Mesenchymal stem cell of Wharton's jelly (primary cell): ENCODE data around the genes OPN5, TFAP2B and TRAM2.

- CAGE, long polyA plus RNA: no peak
Observed at GRCh38 chr6:47477165-47477323, 545 bp upstream of the CD2AP start.

- CAGE, long polyA plus RNA: no peak
Observed at GRCh38 chr6:47590108-47590830, 108.1 kb upstream of the ADGRF4 start.

DNA sequence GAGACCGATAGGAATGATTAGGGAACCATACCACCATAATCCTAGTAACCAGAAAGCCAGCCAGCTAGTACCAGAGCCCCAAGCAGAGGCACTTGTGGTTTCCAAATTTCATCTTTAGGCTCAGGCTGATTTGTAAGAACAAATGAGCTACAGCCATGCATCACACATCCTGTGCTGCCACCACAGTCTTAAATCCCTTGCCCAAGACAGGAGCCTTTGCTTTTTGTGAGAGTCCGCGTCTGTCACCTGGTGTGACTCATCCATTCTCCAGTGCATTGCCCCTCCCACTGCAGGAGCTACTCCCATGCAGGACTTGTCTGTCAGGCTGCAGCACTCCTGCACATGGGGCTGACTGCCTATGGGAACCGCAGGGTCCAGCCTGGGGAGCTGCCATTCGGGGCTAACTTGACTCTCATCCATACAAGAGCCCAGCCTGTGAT lies 42.2 kb upstream of the ADGRF4 start:
- CAGE, long polyA plus RNA: no peak

GRCh38 chr6:47669879-47670534 lies 28.4 kb upstream of the ADGRF4 start:
- CAGE, long polyA plus RNA: no peak

DNA sequence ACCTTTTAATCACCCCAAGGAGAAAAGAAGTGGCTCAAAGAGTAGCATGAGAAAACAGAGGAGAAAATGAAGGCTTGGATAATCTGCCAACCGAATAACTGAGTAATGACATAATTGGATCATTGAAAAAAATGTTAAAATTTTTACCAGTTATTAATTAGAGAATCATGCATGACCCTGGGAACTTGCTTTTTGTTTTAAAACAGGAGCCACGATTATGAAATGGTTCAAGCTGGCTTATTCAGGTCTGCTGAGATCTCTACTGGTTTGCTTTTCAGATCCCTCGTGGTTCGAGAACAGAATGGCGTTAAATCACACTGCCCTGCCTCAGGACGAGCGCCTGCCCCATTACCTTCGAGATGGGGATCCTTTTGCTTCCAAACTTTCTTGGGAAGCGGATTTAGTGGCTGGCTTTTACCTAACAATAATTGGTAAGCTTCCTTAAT lies at the start of gene OPN5:
Gene OPN5 (plus strand): TSS at position 267 of the 446 bp plus-strand sequence.
- CAGE, long polyA plus RNA: no peak

DNA sequence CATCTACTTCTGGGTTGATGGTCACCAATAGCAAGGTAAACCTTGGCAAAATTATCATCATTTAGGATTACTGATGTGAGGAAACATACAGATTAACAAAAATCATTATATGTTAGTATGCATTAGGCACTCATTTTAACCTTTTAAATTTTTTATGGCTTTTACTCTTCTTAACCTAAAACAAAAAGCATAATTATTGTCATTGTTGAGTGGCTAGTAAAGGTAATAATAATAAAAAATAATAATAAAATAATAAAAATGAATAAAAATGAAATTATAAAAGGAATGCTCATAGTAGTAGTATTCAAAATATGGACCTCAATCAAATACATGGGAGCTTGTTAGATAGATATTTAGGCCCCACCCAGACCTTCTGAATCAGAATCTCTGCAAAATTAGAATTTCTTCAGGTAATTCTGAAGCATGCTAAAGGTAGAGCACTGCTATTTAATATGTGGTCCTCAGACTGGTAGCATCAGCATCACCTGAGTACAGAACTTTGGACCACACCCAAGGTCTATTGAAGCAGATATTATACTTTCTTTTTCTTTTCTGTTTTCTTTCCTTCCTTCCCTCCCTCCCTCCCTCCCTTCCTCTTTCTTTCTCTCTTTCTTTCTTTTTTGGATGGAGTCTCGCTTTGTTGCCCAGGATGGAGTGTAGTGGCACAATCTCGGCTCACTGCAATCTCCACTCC lies 19.8 kb downstream of the PTCHD4 start:
- CAGE, long polyA plus RNA: no peak

DNA sequence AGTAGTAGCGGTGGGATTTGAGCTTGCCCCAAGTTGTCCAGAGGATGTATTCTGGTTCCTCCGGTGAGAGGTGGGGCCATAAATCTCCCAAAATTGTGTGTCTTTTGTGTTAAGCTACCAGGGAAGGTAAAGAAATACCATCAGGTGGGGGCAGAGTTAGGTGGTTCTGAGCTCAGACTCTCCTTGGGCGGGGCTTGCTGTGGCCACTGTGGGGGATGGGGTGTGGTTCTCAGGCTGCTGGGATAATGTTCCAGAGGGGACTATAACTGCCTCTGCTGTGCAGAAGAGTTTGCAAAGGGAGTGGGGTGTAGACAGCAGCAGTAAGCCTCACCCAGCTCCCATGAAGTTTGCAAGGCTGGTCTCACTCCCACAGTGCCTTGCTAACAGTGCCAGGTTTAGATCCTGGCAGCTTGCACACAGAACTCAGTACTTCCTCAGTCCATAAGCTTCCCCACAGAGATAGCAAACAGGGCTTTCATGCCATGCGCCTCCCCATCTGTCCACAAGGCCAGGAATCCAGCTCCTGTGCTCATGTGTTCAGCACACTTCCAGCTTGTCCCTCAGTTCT lies 278.5 kb upstream of the PTCHD4 start:
- CAGE, long polyA plus RNA: no peak

- CAGE, long polyA plus RNA: no peak
Observed at GRCh38 chr6:49551210-49552114, 994 bp downstream of the C6orf141 start.

- CAGE, long polyA plus RNA: no peak
Observed at GRCh38 chr6:50093334-50093995, 43.7 kb upstream of the DEFB112 start.

- CAGE, long polyA plus RNA: no peak
Observed at GRCh38 chr6:50817339-50817618, 1.4 kb upstream of the TFAP2B start.

- CAGE, long polyA plus RNA: no peak
Observed at GRCh38 chr6:50818300-50819007, at the start of gene TFAP2B. TFAP2B (plus strand) TSS chr6:50818871.

DNA sequence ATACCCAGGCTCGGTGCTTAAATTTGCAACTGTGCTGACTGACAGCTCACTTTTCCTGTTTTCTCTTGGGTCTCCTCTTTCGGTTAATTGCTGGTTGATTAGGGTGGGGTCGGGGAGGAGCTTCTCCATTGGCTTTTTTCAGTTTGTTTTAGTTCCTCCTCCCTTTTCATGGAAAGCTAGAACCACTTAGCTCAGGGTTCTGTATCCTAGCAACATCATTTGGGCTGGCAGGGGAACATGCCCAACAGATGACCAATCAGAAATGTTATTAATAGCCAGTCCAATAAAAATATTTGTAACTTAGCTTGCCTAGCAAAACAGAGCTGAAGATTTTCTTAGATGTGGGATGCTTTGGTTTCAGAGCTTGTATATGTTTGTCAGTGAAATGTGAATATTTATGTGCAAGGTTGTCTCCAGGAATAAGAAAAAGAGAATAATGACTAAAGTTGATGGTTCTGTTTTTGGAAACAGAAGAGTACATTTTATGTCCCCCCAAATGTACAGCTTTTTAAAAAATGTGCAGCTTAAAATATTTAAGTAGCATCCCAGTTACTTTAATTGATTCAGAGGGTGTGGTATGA lies 11.4 kb downstream of the TFAP2B start:
- CAGE, long polyA plus RNA: no peak

DNA sequence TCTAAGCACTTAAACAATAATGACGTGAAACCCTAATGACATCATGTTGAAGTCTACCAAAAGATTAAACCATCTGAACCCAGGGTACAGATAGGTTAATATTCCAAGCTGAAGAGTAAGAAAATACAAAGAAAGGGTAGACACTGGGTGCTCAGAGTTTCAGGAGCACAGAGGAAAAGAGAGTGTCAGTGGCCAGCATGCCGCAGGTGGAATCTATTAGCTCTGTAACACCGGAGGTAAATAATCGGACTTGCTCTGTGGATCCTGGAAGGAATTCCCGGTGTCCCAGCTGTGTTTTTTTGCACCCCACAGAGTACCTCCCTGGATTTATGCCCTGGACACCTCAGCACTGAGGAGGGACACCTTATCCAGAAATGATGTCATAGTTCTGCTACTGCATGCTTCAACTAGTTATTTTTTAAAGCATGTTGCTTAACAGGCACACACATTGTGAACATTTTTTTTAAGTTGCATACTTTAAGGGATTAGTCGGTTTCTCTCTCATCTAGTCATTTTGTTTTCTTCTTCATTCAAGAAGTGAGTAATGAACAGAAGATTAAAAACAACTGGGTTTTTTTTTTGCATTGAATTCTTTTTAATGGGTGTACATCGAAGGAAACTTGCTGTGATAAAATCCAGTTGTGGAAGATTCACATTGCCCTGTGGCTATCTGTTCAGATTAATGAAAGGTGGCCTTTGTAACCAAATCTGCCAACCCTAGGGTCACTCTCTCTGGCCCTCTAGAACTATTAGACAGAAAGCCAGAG lies 573.0 kb downstream of the PKHD1 start:
- CAGE, long polyA plus RNA: no peak

GRCh38 chr6:52497399-52498353 lies 77.5 kb downstream of the EFHC1 start:
- CAGE, long polyA plus RNA: no peak

DNA sequence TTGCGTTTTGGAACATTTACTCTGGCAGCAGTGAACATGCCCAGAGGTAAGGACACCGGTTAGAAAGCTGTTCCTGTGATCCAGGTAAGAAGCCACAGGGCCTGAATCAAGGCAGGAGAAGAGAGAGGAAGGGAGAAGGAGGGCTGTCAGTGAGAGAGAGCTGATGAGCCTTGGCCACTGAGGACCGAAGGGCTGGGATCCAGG lies 58.5 kb downstream of the TRAM2 start:
- CAGE, long polyA plus RNA: no peak

- CAGE, long polyA plus RNA: no peak
Observed at GRCh38 chr6:52543419-52544175, 33.3 kb downstream of the TRAM2 start.

DNA sequence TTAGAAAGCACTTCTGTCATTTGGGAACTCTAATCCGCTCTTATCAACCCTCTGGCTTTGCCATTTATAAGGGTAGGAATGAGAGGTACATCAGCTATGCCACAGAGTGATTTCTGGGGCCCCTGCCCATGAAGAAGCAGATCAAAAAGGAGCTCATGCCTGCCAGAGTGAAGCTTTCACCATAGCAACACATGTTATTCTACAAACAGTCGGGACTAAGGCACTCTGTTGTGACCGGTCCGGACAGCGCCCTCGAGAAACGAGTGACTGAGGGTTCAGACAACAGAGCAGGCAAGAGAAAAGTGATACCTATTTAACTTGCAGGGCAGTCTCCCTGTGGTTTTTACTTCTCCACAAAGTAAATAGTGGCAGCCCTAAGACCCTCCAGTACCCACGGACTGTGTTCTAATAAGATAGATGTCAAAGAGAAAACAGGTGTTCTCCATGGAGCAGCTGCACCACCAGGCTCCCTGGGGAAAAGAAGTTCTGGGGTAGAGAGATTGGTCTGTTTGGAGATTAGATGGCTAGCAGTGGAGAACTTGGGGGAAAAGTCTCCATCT lies 5.6 kb downstream of the TRAM2 start:
- CAGE, long polyA plus RNA: no peak

DNA sequence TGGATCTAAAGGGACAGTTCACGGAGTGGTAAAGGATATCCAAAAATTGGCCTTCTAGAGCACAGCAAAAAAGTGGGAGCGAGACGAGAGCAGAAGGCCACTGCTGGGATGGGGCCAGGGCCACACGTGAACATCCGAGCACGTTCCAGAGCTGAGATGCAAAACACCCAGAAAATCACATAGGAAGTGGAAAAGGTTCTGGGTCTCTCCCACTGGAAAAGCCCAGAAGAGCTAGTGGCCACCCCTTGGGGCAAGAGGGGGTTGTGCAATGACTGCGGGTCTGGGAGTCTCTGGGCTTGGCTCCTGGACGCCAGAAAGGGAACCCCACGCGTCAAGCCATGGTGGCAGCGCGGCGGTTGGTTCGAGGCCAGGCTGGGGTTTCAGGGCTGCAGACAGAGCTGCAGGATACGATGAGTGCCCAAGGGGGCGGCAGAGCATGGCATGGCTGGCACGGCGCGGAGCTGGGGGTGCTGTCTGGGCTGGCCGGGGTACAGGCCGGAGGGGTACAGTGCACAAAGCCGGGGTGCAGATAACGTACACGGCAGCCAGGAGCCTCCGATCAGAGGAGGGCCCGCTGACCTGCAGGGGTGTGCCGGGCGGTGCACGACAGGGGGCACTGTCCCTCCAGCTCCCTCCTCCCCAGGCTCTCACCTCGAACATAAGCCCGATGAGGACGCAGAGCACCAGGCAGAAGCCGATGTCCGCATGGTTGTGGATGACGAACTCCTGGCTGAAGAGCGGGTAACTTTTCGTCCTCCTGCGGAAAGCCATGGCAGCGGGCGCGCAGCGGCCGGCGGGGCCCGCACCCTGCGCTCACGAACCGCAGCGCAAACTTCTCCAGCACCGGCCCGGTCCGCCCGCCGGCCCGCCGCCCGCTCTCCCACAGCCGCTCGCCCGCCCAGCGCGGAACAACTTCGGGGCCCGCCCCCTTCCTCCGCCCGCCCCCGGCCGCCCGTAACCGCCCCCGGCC lies at the start of gene TRAM2:
Gene TRAM2 (minus strand): TSS at position 916 of the 970 bp plus-strand sequence.
- CAGE, long polyA plus RNA: no peak

GRCh38 chr6:52594816-52596115 lies 18.4 kb upstream of the TRAM2 start:
- CAGE, long polyA plus RNA: no peak

GRCh38 chr6:52664317-52665389 lies 6.3 kb upstream of the TMEM14A start:
- CAGE, long polyA plus RNA: no peak